Mononuclear cell (primary cell): Measurements from ENCODE around the gene DARS2.

DNA sequence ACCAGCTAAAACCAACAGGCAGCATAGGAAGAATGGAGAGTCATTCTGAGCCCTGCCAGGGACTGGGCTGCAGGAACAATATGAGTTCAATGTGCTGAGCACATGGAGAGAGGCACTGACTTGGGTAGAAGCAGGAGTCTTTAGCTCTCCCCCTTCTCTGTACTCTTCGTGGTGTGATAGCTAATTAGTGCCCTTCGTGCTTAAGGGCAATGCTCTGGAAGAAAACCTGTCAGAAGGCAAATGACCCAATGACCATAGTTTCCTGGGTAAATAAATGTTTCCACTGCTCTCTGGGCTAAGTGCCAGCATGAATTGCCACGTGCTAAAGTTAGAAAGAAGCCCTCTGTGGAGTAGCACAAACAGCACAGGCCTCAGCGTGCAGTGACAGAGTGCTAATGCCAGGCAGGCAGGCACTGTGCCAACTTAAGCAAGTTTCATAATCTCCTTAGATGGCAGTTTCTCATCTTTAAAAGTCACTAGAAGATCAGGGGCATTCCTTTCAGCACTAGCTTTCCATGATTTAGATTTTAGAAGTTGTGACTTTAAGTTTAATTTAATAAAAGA is 16.6 kb downstream of the TNFSF4 start:
- RRBS = no CpG with 5 or more reads among the region's 4 CpGs

- RRBS = no CpG with 5 or more reads among the region's 1 CpG
Observed at GRCh38 chr1:173210788-173211037, 3.6 kb upstream of the TNFSF4 start.

DNA sequence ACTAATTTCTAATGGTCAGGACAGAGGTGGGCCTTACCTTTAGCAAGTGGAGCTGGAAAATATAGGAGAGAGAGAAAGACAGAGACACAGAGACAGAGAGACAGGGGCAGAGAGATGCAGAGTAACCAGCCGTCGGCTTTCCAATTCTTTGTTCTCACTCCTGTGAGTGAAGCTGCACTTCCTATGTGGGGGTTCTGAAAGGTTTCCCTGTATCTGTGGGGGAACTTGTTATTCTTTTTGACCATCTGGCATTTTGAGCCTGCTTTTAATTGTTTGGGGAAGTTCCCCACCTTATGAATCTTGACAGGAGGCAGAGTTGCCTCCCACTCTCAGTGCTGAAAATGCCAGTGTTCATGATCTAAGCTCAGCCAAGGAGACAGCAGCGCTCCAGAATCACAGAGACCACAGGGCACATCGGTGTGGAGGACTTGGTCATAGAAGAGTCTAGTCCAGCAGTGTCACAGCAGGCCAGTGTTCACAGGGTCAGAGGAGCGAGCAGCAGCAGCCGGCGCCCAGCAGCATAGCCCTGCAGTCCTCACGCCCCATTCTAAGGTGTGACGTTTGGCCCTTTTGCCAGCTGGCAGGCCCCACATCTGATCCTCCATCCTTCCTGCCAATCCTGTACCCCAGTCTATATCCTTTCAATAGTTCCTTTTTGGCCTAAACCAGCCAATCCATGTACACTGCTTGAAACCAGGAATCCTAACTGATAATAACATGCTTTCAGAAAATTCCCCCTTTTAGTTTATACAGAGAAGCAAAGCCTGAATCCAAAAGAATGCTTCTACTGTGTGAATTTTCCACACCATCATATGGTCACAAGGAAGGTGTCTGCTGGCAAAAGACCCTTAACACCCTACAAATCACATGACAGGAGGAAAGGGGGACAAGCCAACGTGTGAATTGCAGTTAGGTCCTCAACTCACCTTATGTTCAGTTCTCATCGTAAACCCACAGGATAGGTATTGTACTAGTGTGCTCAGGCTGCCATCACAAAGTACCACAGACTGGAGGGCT is 63.7 kb upstream of the PRDX6 start:
- RRBS = no CpG with 5 or more reads among the region's 11 CpGs

- RRBS = no CpG with 5 or more reads among the region's 1 CpG
Observed at GRCh38 chr1:173481189-173481769, 4.1 kb downstream of the PRDX6 start.

- RRBS = no CpG with 5 or more reads among the region's 5 CpGs
Observed at GRCh38 chr1:173526951-173527619, 50.0 kb downstream of the PRDX6 start.

DNA sequence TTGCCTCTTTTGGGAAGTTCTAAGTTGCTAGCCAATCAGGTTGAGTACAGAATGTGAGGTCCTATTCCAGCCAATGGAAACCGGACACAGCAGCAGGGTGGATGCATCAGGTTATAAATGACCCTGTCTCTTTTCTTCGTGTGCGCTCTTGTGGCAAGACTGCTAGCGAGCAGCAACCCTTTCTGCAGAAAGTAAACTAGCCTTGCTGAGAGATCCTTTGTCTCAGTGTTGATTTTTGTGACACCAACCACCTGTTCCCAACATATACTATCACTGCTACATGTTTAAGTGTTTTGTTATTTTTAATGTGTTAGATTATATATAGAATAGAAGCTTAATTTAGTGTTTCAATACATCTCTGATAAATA is 7.6 kb downstream of the TEX50 start:
- RRBS = no CpG with 5 or more reads among the region's 4 CpGs

- RRBS = no CpG with 5 or more reads among the region's 4 CpGs
Observed at GRCh38 chr1:173719801-173720738, 5.3 kb downstream of the KLHL20 start.

DNA sequence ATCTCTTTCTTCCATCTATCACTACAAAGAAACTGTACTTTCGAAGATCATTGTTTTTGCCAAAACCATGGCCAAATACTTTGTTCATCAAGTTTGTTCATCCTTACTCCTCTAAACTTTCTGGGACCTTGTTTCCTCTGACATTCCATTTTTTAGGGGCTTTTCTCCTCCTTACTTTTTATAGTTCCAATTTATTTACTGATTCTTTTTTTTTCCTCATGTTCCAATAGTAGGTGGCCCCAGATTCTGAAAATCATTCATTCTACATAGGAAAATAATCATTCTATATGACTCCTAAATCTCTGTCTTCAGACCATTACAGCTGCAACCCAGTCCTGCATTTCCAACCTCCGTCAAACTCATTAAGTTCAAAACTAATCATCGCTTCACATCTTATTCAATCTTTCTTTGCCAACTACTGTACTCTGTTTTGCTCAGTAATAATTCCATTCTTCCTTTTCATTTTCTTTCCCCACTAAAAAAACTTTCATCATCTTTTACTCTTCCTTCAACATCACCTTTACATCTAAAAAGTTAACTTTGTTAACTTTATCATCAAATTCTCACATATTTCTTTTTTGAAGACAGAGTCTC is 2.2 kb upstream of the DARS2 start:
- RRBS = no CpG with 5 or more reads among the region's 3 CpGs

GRCh38 chr1:173824063-173825151 is at the start of gene DARS2:
Gene DARS2 (plus strand): TSS chr1:173824673.
- RRBS = 3% methylated on average over 7 of the region's 72 CpGs

- RRBS = no CpG with 5 or more reads among the region's 5 CpGs
Observed at GRCh38 chr1:173916526-173916969, 579 bp downstream of the SERPINC1 start.

GRCh38 chr1:173970286-173970938 is 51.7 kb downstream of the RC3H1 start:
- RRBS = no CpG with 5 or more reads among the region's 3 CpGs

DNA sequence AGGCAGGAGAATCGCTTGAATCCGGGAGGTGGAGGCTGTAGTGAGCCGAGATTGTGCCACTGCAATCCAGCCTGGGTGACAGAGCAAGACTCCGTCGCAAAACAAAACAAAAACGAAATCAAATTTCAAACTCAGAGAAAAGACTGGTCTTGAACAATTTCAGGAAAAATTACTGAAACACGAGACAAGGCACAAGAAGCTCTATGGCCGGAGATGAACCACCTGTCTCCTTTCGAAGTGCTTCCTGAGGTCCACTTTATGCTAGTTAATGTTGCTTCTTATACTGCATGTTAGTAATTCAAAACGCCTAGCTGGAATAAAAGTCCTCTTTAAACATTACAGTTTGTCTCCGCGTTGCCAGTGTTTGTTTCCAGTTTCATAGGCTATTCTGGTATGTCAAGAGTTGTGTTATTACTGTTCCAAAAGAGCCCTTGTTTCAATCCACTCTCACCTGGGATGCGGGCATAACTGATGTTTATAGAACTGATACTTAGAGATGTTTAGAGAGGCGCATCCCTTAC is 1.2 kb downstream of the RC3H1 start:
- RRBS = no CpG with 5 or more reads among the region's 14 CpGs

DNA sequence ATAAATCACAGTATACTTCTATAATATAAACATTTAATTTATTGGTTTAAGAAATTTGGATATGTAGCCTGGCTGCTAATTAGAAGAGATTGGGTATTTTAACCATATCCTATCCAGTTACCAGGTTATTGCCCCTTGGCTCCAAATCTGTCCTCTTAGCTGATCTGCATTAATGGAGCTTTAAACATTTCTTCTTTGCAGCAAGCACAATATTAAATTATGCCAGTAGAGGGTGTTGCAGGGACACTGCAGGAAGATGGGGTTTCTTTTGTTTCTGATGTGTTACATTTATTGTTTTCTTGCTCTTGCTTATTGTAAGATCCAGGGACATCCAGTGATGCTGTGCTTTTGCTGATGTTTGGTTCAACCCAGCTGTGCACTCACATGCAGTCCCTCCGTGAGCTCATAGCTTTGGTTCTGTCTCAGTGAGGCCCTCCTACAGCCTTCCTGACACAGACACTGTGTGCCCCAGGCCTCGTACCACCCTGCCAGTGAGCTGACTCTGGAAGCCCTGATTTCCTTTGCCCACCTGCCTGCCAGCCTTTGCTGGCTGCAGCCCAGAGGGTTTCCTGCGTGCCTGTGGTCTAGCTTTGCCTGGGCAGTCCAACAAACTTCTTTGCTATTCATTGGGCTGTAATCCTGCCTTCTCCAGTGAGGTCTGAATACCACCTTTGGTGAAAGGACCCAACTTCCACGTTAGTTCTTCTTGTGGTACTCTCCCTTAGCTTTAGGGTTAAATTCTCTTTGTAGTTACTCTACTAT is 103.5 kb downstream of the RABGAP1L start:
- RRBS = no CpG with 5 or more reads among the region's 4 CpGs

- RRBS = no CpG with 5 or more reads among the region's 15 CpGs
Observed at GRCh38 chr1:174297294-174298181, 138.2 kb downstream of the RABGAP1L start.

DNA sequence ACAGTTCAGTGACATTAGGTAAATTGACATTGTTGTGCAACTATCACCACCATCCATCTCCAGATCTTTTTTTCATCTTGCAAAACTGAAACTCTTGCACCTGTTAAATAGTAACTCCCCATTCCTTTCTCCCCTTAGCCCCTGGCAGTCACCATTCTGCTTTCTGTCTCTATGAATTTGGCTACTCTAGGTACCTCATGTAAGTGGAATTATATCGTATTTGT is 227.2 kb upstream of the CACYBP start:
- RRBS = no CpG with 5 or more reads among the region's 1 CpG

- RRBS = no CpG with 5 or more reads among the region's 4 CpGs
Observed at GRCh38 chr1:174818612-174819282, 181.0 kb upstream of the CACYBP start.

GRCh38 chr1:174875203-174875803 is 124.4 kb upstream of the CACYBP start:
- RRBS = no CpG with 5 or more reads among the region's 5 CpGs

- RRBS = no CpG with 5 or more reads among the region's 6 CpGs
Observed at GRCh38 chr1:174898386-174899284, 101.1 kb upstream of the CACYBP start.

DNA sequence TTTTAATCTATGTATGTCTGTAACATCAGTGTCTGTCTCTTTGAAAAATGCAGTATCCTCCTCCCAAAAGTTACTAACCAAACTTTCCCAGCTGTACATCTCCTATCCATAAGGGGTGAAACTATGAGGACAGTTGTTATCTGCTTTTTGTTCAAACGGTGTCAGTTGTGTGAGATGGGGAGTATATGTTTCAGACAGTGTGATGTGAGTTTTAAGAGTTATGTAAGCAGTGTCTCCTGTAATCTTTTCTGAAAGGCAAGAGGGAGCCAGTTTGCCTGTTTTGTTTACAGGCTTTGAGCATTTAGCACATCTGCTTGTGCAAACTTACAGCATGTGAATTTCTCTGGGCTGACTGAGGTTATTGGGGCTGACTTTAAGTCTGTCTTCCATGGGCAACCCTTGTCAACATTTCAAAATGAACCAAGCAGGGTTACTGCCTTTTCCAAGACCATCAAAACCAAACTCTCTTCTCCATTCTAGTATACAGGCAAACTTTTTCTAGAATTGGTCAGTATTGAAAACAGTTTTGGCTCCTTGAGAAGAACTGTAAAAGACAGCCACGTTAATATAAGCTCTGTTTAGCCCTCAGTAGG is 34.7 kb upstream of the CACYBP start:
- RRBS = no CpG with 5 or more reads among the region's 2 CpGs

- RRBS = no CpG with 5 or more reads among the region's 7 CpGs
Observed at GRCh38 chr1:174990358-174991104, 9.2 kb upstream of the CACYBP start.